Metastatic Liver Carcinoma in the Lung (tissue), 2 donors: Measurements from ENCODE around the genes CHMP2B, NSUN3, GABRR3, OR5AC2, COL8A1 and CMSS1.

DNA sequence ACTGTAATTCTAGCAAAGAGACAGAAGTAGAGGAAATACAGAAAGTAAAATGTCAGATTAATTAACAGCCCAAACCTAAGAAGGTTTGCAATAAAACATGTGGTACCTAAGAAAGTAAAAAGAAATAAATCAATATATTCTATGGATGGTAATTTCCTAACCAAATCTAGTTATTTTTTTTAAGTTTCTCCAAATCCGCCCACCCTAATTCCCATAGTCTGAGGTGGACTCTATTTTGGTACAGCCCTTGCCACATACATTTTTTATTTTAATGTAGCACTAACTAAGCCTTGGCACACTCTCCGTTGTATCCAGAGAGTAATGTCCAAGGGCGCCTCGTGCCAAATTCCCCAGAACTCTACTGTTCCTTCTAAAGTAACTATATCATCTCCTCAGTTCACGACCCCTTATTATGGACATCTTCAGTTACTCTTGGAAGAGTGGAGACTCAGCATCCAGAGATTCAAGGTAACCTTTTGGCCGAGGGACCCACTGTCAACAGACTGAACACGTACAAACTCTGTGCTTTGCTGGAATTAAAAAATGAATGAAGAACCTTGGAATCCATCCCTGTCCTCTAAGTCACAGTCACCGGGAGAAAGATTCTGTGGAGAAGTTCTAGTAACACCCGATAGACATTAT, 1.3 kb downstream of the VGLL3 start:
- PRO-cap, 2 experiments = no peak in any of the 2 experiments

GRCh38 chr3:87226593-87226962, 531 bp upstream of the CHMP2B start:
- PRO-cap, 2 experiments = no peak in any of the 2 experiments

DNA sequence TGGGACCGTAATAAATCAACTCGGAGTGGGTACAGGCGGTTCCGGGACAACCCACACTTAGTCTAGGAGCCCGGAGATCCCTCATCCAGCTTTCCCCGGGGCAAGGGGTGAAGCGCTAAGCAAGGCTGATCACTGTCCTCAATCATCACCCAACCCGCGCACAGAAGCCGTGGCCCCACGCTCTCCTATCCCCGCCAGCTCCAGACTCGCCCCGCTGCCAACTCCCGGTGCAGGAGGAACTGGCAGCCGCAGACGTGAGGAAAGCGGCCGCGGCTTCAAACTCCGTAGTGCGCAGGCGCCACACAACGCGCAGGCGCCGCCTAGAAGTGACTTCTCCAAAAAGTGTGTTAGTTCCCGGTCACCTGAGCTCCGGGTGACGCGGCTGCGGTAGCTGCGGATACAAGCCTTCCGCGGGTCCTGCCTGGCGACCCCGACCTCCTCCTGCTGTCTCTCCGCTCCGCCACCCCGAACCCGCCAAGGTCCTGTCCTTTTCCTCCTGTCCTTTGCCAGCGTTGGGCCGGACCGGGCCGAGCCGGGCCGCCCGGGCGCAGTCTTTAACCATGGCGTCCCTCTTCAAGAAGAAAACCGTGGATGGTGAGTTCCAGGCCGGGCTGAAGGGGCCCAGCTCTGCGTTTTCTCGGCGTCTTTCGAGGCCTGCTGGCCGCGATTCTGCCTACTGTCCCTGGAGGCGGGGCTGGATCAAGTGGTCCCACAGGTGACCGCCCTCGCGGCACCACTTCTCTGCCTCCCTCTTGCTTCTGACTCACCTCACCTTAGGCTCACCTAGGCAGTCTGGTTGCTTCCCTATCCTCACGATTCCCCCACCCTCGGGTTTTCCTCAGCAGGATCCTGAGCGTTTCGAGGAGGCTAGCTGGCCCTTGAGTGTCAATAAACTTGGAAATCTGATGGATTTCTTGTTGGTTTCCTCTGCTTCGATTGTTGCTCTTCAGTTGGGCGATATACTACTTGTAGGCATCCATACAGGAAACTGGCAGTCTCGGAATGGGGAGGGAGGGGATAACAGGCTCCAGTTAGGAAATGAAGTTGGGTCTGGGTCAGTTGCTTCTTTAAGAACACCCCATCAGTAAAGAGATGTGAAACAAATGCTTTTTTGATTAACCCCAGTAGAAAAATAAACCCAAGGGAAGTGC, at the start of gene CHMP2B:
CHMP2B (plus strand) TSS at position 347 of the 1,151 bp plus-strand sequence.
- PRO-cap, 2 experiments = peak in 2 of 2 experiments; most common plus-strand start position 365 of the sequence (in 2); most common minus-strand start position 671 of the sequence (in 2)

DNA sequence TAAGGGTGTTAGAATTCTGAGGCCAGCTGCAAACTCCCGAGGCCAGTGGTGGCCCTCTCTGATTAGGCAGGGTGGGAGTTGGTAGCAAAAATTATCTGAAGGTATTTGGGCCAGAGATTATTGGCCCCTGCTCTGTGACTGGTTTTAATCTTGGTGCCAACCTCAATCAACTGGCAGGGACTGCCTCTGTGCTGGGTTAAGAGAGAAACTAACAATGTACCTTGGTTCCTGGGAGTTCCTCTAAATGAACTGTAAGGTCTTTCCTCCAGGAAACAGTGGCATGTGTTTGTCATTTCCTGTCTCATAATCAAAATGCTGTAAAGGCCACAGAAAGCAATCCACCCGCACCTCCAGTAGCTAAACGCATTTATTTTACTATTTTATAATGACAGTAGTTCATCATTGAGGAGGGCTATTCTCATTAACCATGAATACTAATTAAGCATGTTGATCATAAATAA, 5.1 kb downstream of the POU1F1 start:
- PRO-cap, 2 experiments = no peak in any of the 2 experiments

- PRO-cap, 2 experiments = no peak in any of the 2 experiments
These were observed 804 bp downstream of the ZNF654 start for GRCh38 chr3:88059941-88060176.

GRCh38 chr3:88912384-88913052, 194.9 kb upstream of the EPHA3 start:
- PRO-cap, 2 experiments = no peak in any of the 2 experiments

DNA sequence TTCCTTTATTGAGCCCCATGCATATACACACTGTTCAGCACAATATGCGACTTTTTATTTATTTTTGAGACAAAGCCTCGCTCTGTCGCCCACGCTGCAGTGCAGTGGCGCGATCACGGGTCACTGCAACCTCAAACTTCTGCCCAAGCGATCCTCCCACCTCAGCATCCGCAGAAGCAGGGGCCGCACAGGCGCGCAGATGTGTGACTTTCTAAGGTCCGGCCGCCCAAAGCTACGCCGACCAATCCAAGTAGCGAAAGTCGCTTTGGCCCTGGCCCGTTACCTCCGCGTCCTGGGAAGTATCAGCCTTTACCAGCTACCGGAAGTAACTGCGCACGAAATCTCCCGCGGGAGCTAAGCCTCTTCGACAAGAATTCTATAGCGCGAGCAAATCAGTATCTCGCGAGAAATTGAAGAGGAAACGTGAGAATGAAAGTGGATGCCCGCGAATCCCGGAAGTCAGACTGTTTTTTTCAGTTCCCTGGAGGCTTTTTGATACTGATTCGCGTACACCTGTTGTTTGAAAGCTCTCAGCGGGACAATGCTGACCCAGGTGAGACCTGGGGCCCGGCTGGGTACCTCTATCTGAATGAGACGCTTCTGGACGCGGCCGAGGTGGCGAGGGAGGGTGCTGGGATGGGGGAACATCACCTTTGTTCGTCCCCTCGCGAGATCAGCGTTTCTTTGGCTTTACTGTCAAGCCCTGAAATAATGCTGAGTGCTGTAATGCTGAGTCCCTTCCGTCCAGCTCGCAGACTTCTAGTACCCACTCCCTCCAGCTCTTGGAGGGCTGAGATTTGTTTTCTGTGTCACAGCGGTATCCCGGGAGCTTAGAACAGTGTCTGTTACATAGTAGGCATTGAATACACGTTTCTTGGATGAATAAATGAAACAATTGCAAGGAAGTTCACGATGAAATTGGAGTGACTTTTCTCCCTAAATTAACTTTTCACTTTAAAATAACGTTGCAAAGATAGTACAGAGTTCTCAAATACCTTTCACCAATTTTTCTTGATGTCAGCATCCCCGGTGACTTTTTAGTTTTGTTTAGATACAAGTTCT, at the start of gene NSUN3:
NSUN3 (plus strand) TSS at position 476 of the 1,062 bp plus-strand sequence.
- PRO-cap, 2 experiments = peak in 2 of 2 experiments; most common plus-strand start position 476 of the sequence (in 2); most common minus-strand start position 686 of the sequence (in 2)

DNA sequence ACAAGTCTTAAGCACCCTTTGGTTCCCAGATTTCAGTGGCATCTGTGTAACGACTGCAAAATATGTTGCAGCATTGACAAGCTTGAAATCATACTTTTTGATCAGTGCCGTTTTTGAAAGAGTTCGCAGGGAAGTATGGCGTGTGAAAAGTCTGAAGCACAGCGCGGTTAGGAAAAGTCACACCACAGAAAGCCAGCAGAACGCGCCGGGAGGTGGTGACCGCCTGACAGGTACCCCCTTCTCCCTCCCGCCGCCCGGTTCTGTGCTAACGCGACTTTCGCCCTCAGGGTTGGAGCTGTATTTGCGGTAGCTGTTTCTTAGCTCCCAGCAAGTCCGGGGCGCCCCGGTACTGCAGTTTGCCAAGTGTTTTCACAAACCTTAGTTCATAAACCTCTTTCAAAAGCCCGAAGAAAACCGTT, 492 bp upstream of the CRYBG3 start:
- PRO-cap, 2 experiments = peak in 2 of 2 experiments; most common plus-strand start position 198 of the sequence (in 2); most common minus-strand start position 358 of the sequence (in 1)

- PRO-cap, 2 experiments = no peak in any of the 2 experiments
These were observed 64.4 kb downstream of the CRYBG3 start for GRCh38 chr3:97886283-97886631.

DNA sequence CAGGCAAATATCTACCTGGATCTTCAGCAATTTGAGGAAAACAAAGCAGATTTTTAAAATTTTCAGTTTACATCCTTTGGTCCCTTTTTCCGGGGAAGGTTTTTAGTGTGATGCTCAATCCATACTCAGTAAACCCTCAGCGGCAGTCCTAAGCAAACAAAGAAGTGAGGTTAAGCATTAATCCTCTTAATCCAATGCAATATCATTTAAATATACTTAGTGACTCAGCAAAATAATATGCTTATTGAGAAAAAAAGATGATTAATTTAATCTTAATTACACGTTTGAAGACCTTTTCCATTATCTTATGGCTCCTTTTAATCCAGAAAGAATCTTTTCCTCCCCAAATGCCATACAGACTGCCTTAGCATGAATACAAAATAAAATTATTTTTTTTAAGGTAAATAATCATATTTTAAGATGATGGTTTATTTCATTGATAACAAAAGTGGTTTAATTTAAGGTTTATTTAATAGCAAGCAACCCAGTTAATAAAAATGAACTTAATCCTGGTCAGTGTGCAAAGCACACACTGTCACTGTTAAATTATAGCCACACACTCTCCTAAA, at the start of gene GABRR3:
GABRR3 (minus strand) TSS at position 141 of the 569 bp plus-strand sequence.
- PRO-cap, 2 experiments = no peak in any of the 2 experiments

GRCh38 chr3:98086952-98087226, at the start of gene OR5AC2:
Gene OR5AC2 (plus strand): TSS chr3:98087173.
- PRO-cap, 2 experiments = no peak in any of the 2 experiments

DNA sequence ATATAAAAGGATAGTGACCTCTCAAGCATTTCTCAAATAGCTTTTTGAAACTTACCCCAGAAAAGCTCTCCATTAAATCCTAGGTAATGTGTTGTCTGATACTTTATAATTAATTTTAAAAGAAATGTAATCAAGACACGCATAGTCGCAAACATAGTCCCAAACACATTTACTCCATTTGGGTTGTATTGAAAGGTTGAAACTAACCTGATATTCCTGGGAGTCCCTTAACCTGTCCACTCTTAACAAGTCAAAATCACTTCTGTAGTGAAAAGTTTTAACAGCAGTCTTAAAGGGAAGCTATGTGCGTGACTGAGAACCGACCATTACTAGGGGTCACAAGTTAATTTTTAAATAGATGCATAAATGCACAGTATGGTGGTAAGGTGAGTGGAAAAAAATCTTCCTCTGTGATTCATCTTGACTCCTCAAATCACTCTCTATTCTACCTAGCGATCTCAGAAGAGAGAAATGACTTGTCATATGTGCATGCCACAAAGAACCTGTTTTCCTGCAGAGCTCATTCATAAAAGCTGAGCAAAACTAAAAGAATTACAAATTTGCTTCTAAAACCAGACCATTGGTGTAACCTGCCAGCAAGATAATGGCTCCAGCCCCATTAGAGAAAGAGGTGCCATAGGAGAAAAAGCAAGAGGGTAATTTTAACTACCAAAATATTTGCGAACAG, 4.7 kb downstream of the GPR15 start:
- PRO-cap, 2 experiments = no peak in any of the 2 experiments

DNA sequence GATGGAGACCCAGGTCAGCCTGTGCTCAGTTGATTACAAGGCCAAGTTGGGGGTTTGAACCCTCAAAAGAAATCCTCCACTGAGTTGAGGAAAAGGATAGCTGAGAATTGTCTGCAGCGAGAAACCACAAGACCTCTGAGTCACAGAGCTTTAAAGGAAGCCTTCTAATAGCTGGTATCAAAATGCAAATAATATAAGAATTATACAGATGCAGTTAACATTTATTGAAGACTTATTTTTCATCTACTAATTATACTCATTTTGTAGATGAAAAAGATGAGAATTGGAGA, 30.5 kb downstream of the GPR15 start:
- PRO-cap, 2 experiments = no peak in any of the 2 experiments

DNA sequence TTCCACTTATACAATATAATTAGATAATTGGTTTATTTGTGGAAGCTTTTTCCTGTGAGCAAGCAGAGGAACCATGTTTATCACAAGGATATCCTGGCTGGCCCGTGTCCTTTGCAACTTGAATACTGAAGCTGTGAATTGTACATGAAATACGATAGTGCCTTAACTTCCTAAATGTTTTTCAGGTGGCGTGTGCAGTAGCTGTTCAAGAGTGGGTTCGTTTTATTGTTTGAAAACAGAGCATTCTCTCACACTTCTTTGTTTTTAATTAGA, 2.7 kb downstream of the ST3GAL6 start:
- PRO-cap, 2 experiments = no peak in any of the 2 experiments

GRCh38 chr3:98770118-98770978, 7.2 kb downstream of the ST3GAL6 start:
- PRO-cap, 2 experiments = no peak in any of the 2 experiments

DNA sequence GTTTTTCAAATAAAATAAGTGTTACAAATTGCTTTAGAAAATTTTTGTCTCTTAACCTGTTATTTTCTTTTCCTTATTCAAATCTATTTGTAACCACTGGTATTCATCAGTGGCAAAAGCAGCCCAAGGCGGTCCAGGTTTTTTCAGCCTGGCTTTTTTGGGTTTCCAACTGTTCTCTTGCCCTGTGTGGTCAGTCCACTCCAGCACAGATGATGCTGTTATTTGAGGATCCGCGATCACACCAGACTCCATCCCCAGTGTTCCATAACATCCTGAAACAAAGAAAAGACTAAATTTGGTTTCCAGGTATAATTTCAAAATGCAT, 56.0 kb downstream of the ST3GAL6 start:
- PRO-cap, 2 experiments = no peak in any of the 2 experiments

DNA sequence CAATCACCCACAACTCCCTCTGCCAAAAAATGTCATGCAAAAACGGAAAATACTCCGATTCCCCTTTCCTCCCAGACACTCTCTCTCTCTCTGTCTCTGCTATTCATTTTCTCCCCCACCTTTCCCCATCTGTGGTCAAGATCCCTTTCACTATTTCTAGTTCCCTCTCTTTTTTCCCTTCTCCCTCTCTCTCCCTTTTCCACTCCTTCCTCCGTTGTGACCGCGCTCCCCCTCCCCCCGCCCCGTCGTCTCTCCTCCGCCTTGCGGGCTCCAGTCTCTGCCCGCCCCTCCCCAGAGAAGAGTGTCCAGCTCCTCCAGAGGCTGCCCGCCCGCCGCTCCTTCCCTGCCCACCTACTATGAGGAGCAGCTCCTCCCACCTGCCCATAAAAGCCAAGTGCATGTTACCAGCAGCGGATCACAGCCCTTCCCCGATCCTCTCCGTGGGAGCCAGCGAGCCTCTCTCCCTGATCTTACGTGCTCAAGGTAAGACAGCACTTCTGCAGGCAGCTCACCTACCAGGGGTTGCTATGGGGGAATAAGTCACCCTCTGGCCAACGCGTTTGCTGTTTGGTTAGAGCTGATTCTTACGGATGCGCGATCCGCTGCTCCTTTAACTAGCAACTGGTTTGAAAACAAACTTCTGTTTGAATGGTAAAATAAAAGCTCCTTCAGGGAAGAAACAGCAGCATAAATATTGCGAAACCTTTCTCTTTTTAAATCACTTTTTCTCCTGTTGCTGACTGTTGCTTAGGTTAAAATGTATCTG, at the start of gene COL8A1:
COL8A1 (plus strand) TSS at position 413 of the 766 bp plus-strand sequence.
- PRO-cap, 2 experiments = peak in 1 of 2 experiments; most common plus-strand start position 415 of the sequence (in 1); most common minus-strand start position 358 of the sequence (in 1)

DNA sequence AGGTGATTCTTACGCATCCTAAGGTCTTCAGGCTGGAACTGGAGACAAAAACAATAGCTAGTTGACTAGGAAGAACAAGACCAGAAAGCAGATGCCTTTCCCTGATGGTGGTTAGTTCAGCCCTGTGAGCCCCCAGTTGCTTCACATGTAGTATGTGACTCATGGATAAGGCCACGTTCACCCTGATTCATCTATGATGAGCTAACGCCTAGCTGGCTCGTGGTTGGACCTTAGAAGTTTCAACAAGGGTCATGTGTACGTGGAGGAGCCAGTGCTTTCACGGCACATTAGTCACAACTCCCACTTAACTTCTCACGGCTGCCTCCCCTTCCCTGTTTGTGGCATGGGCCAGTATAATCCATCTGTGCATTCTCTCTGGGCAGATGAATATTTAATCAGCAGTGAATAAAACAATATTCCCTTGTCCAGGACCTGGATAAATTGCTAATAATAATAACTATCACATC, 20.7 kb downstream of the COL8A1 start:
- PRO-cap, 2 experiments = no peak in any of the 2 experiments

GRCh38 chr3:99789168-99789589, 28.5 kb upstream of the CMSS1 start:
- PRO-cap, 2 experiments = no peak in any of the 2 experiments

DNA sequence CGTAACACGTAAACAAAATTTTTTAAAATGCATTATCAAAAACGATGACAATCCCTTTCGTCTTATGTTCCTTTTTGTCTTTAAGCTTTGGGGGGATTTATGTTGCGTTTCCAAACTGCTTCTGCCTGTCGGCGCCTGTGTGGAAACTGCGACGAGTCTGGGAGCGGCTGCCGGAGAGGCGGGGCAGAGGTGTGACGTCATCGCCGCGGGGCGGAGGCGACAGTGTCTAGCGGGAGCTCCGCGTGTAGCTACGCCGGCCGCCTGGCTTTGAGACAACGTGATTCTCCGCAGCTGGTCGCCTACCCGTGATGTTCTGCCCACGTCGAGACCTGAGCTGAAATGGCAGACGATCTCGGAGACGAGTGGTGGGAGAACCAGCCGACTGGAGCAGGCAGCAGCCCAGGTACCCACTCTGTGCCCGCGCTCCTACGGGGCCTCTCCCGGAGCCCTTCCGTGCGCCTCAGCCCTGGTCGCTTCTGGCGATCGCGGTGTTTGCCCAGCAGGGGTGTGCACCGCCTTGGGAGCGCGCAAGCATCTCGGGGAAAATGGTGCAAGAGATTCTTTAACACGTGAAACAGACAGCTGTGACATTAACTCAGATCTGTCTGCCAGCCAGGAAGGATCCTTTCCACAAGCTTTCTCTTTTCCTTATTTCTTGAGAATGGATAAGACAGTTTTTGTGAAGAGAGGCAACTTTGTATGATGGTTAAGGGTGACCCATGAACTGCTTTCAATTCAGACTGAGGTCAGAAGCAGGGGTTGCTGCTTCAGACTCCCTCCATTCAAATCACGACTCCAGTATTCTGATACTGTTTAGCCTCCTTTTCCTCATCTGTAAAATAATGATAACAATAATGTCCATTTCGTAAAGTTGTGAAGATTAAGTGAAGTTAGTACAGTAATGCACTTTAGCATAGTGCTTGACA, at the start of gene CMSS1:
CMSS1 (plus strand) TSS at position 222 of the 926 bp plus-strand sequence.
- PRO-cap, 2 experiments = peak in 2 of 2 experiments; most common plus-strand start position 200 of the sequence (in 1); most common minus-strand start position 478 of the sequence (in 1)